ENCODE measurements around the genes CCNT2 and MAP3K19.

GRCh38 chr2:134143386-134144546 is 110.1 kb upstream of the MGAT5 start:
- PRO-cap: no peak
- RAMPAGE, long total RNA, 4 experiments: no peak in any of the 4 experiments

GRCh38 chr2:134216531-134217346 is 37.1 kb upstream of the MGAT5 start:
- PRO-cap: no peak
- RAMPAGE, long total RNA, 4 experiments: no peak in any of the 4 experiments

DNA sequence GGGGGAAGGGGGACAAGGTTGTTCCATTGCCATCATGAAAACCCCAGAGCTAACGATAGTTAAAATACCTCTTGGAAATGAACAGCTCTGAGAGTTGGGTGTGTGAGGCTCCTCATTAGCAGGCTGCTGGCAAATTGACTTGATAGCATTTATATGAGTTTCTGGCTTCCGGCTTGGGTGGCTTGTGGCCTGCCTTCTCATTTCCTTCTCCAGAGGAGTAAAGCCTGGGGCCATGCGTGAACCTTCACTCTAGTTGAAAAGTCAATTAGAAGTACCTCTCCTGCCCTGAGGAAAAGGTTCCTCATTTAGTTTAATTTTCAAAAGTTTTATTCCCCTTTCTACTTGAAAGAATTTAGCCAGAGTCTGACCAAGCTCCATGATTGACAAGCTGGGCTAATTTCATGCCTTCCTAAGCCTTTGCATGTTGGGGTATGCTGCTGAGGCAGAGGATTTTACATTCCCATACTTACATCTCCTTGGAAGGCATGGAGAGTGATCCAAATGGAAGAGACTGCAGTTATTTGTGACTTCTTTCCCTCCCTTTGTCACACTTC is 67.1 kb downstream of the MGAT5 start:
- PRO-cap: no peak
- RAMPAGE, long total RNA, 4 experiments: no peak in any of the 4 experiments

DNA sequence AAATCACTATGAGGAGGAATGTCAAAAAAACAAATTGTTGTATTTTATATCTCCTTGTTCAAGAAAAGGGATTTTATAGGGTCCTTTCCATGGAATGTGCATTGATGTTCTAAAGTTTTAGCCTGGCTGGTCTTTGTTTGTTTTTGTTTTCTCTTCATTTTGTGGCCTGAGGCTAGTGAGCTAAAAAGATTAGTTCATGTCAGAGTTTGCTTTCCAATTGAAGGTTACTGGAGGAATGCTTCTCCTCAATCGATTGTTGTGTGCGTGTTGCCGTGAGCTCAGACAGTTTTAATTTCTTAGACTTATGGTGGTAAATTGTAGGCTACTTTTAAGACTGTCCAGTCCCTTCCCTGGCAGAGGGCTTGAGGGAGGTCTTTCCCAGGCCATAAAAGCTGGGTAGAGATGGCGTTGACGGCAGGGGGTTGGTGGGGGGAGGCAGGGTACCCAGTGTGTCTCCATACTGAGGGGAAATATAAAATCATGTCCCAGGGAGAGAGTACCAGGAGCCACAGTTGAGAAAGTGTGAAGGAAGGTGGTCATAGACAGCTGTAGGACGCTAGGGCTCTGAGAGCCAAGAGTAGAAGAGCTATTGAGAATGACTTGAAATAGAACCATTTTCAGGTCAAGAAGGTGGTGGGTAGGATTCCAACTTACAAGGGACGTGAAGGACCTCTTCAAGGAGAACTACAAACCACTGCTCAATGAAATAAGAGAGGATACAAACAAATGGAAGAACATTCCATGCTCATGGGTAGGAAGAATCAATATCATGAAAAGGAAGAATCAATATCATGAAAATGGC is 77.5 kb downstream of the MGAT5 start:
- PRO-cap: no peak
- RAMPAGE, long total RNA, 4 experiments: no peak in any of the 4 experiments

- PRO-cap: no peak
- RAMPAGE, long total RNA, 4 experiments: no peak in any of the 4 experiments
Observed at GRCh38 chr2:134681030-134681951, 37.5 kb downstream of the TMEM163 start.

- PRO-cap: bidirectional peak, plus-strand start at chr2:134918294, minus-strand start at chr2:134918211; bidirectional peak, plus-strand start at chr2:134918830, minus-strand start at chr2:134918406
- RAMPAGE, long total RNA, 4 experiments: start-site peak on the plus strand in 3 of 4 experiments, at chr2:134918829-134918863 at its widest, 26 to 303 reads per replicate; start-site peak on the minus strand in 4 of 4 experiments, at chr2:134918587-134918732 at its widest, 11 to 51 reads per replicate
Observed at GRCh38 chr2:134918091-134918928, at the start of gene CCNT2. Gene CCNT2, plus strand, starts transcription at chr2:134918822.

- PRO-cap: no peak
- RAMPAGE, long total RNA, 4 experiments: no peak in any of the 4 experiments
Observed at GRCh38 chr2:135047264-135047752, at the start of gene MAP3K19. Gene MAP3K19, minus strand, starts transcription at chr2:135047447.

- PRO-cap: no peak
- RAMPAGE, long total RNA, 4 experiments: no peak in any of the 4 experiments
Observed at GRCh38 chr2:135084596-135085312, 32.7 kb downstream of the RAB3GAP1 start.

DNA sequence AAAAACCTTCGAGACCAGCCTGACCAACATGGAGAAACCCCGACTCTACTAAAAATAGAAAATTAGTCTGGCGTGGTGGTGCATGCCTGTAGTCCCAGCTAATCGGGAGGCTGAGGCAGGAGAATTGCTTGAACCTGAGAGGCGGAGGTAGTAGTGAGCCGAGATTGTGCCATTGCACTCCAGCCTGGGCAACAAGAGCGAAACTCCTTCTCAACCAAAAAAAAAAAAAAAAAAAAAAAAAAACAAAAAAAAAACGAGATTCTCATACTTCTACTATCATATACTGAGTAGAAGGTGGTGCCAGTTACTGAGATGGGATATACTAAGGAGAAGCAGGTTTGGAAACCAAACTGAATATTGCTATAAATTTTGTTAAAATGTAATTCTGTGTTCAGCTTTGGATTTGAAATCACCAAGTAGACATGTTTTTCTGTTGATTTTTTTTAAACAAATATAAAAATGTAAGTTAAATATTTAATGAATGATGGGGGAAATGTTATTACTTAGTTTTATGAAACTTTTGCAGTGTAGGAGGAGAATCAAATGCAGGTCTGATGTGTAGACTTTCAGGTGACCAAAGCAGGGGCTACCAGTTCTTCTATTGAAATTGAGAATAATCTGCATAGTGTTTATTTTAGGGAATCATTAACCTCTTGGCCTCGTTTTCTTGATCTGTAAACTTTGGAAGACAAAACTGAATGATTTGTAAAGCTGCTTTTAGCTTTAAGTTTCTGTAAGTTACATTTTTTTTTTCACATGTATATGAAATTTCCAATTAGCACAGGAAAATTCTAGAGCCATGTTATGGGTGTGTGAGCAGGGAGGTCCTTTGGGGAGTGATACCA is 99.0 kb downstream of the R3HDM1 start:
- PRO-cap: no peak
- RAMPAGE, long total RNA, 4 experiments: no peak in any of the 4 experiments

DNA sequence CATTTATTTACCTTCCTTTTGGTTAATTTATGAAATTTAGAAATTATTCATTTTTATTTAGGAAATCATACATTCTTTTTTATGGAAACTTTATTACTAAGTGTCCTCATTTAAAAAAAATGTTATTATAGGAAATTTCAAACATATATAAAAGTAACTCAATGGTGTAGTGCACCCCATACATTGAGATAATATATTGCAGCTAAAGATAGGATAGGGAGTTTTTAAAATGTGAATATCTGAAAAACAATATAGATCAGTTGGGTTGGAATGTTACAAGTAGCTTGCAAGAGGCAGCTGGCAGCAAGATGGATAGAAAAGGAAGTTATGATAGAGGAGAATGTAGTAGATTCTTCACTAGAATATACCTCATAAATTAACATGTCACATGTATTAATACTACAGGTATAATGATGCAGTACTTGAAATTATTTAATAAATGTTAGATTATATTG is 12.0 kb downstream of the UBXN4 start:
- PRO-cap: no peak
- RAMPAGE, long total RNA, 4 experiments: no peak in any of the 4 experiments

- PRO-cap: unidirectional peak, plus-strand start at chr2:135875788; bidirectional peak, plus-strand start at chr2:135876000, minus-strand start at chr2:135875920
- RAMPAGE, long total RNA, 4 experiments: no peak in any of the 4 experiments
Observed at GRCh38 chr2:135875257-135876253, 688 bp downstream of the MCM6 start.

DNA sequence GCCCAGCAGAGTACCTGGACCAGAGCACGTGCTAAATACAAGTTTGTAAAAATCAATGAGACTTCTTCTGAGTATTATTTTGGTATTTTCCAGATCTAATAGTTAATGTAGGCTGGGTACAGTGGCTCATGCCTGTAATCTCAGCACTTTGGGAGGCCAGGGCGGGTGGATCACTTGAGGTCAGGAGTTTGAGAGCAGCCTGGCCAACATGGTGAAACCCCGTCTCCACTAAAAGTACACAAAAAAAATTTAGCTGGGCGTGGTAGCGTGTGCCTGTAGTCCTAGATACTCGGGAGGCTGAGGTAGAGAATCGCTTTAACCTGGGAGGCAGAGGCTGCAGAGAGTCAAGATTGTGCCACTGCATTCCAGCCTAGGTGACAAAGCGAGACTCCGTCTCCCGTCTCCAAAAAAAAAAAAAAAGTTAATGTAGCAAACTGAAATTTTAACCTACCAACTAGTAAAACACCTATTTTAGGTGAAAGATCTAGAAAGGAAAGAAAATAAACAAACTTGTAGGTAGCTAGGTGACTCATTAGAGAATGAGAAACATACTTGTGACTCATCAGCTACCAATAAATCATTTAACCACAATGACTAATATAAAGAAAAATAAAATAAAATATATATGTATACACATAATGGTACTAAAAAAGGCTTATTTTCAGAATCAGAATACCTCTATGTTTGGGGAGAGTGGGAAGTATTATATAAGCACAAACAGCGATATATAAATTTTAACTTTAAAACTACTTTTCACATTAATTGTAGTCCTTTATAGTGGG is 36.8 kb downstream of the DARS1 start:
- PRO-cap: no peak
- RAMPAGE, long total RNA, 4 experiments: no peak in any of the 4 experiments

DNA sequence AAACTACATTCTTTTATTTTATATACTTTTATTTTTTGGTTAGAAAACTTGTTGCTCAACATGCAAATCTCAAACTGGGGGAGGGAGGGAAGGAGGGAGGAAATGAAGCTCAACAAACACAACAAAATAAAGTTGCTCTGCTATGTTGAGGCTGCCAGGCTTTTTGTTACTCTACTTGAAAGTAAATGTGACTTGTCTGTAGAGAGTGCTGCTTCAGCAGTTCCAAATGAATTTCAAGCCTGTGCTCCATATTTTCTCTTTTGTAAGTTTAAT is 24.5 kb downstream of the DARS1 start:
- PRO-cap: no peak
- RAMPAGE, long total RNA, 4 experiments: no peak in any of the 4 experiments

- PRO-cap: no peak
- RAMPAGE, long total RNA, 4 experiments: no peak in any of the 4 experiments
Observed at GRCh38 chr2:136128103-136128979, 10.4 kb upstream of the CXCR4 start.

DNA sequence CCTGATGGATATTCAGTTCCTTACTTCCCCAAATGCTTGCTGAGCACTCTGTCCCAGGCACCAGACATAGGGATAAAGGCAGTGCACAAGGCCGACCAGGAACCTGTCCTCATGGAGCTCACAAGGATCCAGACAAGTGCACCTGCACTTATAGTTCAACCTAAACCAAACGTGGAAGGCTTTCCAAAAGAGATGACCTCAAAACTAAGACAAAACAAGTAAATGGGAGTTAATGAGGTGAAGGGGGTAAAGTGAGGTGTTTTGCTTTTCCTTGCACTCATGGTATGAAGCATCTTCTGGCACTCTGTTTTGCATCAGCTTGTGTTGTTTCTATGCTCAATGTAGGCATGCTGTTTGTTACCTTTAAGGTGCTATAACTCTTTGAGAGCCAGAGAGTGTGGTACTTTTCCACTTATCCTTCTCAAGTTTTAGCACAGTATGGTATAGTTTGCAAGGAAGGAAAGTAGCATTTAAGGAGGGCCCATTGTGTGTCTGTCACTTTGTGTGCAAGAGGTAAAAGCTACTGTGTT is 17.4 kb upstream of the CXCR4 start:
- PRO-cap: no peak
- RAMPAGE, long total RNA, 4 experiments: no peak in any of the 4 experiments

- PRO-cap: no peak
- RAMPAGE, long total RNA, 4 experiments: no peak in any of the 4 experiments
Observed at GRCh38 chr2:136136715-136137372, 18.9 kb upstream of the CXCR4 start.

GRCh38 chr2:136255670-136256483 is 137.9 kb upstream of the CXCR4 start:
- PRO-cap: no peak
- RAMPAGE, long total RNA, 4 experiments: no peak in any of the 4 experiments

GRCh38 chr2:136376668-136377281 is 258.8 kb upstream of the CXCR4 start:
- PRO-cap: no peak
- RAMPAGE, long total RNA, 4 experiments: no peak in any of the 4 experiments

- PRO-cap: no peak
- RAMPAGE, long total RNA, 4 experiments: no peak in any of the 4 experiments
Observed at GRCh38 chr2:136863680-136864156, 98.4 kb downstream of the THSD7B start.

DNA sequence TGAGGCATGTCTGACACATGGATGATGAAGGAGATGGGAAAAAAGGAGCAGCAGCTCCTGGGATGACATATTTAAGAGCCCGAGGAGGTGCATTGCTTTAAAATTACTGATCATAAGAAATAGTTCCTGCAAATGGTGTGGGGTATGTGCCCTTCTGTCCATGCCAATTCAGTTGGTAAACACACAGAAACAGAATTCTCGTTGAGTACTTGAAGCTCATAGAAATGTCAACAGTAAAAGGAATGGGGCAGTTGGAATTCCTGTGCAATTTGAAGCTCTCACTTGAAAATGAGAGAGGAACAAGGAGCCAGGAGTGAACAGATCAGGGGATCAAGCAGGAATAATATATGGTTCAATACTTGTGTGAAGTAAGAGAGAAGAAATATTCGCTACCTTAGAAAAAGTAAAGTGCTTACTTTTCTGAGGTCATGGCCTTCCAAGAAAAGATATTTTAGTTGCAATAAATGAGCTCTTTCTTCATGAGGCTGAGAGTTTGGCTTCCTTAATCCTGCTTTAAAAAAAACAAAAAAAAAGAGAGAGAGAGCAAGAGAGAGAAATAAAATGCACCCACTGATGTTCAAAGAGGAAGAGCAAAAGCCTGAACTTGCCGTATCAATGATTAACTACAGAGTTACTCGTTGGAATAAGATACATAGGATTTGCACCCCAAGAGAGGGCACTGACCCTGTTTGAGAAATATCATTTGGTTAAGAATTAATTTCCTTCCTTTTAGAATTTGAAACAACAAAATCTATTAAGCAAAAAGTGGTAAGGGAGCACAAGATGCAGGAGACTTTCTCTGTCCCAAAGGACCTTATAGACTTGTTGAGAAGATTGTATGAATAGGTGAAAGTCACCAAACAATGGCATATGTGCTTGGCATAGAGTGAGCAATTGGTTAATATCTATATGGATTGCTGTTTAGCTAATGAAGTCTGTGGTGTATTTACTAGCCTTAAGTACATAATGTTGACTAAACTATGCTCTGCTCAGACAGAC is 21.7 kb upstream of the HNMT start:
- PRO-cap: no peak
- RAMPAGE, long total RNA, 4 experiments: no peak in any of the 4 experiments